Metanephros (tissue), 2 donors: ENCODE data around the gene KIF19.

DNA sequence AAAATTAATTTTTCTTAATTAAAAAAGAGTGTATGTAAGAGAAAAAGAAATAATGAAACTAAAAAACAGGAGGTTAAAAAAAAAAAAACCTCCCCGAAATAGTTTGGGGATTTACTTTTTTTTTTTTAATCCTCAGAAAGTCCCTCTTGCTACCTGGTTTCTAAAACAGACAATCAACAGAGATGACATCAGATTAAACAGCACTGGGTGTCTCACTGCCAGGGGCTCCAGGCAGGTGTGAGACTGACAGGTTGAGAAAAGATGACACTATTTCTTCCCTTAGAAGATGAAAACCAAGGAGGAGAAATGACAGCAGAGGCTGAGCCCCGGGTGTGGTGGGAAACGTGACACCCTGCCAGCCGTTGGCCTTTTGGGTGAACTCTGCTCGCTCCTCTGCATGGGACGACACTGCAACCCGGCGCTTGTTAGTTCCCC is 301.5 kb downstream of the SOX9 start:
- RAMPAGE, long total RNA = no peak

GRCh38 chr17:72476023-72477080 is 355.5 kb downstream of the SOX9 start:
- RAMPAGE, long total RNA = no peak

DNA sequence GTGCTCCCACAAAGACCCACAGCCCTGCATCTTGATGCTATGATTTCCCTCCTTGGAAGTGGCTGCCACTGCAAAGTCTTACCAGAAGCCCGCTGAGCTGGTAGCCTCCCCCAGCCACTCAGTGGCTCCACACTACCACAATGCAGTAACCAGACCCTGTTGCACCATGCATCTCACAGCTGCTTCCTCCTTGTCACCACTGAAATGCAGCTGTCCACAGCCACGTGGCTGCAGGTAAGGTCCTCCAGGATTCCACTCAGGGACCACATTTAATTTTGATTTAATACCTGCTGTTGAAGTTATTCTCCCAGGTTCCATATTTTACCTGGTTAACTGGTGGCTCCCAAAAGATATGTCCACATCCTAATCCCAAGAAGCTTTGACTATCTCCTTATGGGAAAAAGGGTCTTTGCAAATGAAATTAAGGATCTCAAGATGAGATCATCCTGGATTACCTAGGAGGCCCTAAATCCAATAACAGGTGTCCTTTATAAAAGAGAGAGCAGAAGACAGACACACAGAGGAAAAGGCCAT is 358.9 kb downstream of the SOX9 start:
- RAMPAGE, long total RNA = no peak

DNA sequence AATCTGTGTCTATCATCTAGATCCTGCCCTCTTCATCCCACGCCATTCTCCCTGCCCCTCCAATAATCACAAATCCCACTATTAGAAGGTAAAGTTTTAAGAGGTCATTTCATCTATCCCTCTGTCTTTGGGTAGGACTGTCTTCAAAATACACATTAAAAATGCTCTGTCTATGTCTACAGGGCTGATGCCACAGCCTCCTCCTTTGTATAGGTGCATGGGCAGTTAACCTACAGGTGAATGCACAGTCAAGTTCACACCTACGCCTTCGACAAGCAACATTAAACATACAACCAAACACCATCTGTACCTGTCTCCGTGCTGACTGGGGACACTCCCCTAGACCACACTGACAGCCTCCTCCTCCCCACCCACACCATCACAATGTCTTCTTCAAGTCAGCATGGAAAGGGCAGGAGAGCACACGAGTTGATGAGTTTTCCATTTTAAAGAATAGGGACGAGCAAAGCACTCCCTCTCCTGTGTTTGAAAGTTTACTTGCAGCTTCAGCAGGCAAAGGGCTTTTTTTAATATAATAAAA is 367.7 kb downstream of the SOX9 start:
- RAMPAGE, long total RNA = no peak

- RAMPAGE, long total RNA = no peak
These were observed 177.1 kb downstream of the SLC39A11 start for GRCh38 chr17:72915354-72915851.

DNA sequence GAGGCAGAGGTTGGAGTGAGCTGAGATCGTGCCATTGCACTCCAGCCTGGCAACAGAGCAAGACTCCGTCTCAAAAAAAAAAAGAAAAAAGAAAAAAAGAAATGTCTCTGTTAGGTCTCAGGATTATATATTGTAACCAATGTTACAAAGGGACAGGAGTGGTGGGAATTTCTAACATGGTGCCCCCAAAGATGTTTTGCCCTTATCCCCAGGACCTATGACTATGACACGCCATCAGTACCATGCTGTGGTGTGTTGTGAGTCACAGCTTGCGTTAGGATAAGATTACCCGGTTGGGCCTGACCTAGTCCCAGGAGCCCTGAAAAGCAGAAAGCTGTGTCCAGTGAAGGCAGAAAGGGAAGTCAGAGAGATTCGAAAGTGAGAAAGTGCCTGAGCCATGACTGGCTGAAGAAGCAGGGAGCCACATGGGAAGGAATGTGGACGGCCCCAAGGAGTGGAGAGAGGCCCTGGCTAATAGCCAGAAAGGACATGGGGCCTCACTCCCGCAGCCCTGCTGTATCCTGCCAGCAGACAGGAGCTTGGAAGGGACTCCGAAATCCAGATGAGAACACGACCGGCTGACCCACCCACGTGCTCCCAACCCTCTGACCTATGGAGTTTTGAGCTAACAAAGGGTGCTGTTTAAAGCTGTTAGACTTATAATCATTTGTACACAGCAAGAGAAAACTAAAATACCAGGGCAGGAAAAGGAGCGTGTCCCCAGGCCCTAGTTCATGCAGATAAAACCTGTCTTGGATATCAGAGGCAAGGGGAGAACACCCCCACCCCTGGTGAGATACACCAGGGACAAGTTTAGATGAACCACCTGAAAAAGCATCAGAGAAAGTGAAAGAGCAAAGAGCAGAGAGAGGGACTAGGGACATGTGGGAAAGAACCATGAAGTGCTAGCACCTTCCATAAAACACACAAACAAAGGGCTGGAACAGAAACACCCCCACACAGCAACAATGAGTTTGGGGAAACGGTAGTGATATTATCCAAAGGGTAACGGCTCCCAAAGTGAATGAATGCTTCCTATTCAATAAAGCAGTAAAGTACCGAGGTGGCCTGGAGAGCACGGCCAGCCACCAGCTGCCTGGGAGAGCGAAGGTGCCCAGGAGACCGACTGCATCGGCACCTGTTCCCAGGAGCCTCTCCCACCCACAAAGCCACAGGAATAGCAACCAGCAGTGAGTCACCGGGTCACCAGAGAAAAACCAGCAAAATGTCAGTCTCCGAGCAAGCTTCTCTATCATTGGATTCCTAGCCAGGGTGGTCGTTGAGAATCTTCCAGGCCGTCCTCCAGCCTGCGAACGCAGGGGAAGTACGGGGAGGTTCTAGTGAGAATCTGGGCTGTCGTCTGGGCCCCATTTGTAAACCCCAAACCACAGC is 115.2 kb downstream of the SLC39A11 start:
- RAMPAGE, long total RNA = no peak

- RAMPAGE, long total RNA = no peak
These were observed 4.8 kb downstream of the FAM104A start for GRCh38 chr17:73227333-73227834.

- RAMPAGE, long total RNA = no peak
These were observed 4.3 kb downstream of the FAM104A start for GRCh38 chr17:73227835-73228294.

DNA sequence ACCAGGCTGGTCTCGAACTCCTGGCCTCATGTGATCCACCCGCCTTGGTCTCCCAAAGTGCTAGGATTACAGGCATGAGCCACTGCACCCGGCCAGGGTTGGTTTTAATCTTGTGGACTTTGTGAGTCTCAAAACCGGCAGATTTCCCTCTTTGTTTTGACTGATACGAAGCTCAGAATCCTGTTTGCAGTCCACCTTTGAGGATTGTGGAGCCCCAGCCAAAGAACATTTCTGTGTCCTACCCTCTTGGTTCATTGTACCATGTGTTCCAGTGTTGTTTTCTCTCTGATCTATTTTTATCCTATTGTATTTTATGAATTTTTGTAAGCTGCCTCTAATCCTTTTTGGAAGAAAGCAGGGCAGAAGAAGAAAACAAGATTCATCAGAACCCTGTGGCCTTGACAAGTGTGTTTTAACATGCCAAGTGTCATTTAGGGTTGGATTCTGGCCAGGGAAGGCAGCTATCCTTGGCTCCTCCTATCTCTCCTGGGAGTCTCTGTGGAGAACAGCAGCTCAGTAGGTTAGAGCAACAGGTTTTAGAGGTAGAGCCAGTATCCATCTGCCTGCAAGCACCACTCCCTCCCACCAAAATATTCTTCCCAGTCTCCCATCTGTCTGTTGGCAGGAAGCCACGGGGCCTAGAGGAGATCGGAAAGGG is 16.6 kb upstream of the CPSF4L start:
- RAMPAGE, long total RNA = no peak

- RAMPAGE, long total RNA = no peak
These were observed 26.3 kb upstream of the CDC42EP4 start for GRCh38 chr17:73337871-73338793.

GRCh38 chr17:73363819-73364334 is 52.1 kb upstream of the CDC42EP4 start:
- RAMPAGE, long total RNA = no peak

- RAMPAGE, long total RNA = no peak
These were observed 165.1 kb upstream of the CDC42EP4 start for GRCh38 chr17:73476867-73477365.

DNA sequence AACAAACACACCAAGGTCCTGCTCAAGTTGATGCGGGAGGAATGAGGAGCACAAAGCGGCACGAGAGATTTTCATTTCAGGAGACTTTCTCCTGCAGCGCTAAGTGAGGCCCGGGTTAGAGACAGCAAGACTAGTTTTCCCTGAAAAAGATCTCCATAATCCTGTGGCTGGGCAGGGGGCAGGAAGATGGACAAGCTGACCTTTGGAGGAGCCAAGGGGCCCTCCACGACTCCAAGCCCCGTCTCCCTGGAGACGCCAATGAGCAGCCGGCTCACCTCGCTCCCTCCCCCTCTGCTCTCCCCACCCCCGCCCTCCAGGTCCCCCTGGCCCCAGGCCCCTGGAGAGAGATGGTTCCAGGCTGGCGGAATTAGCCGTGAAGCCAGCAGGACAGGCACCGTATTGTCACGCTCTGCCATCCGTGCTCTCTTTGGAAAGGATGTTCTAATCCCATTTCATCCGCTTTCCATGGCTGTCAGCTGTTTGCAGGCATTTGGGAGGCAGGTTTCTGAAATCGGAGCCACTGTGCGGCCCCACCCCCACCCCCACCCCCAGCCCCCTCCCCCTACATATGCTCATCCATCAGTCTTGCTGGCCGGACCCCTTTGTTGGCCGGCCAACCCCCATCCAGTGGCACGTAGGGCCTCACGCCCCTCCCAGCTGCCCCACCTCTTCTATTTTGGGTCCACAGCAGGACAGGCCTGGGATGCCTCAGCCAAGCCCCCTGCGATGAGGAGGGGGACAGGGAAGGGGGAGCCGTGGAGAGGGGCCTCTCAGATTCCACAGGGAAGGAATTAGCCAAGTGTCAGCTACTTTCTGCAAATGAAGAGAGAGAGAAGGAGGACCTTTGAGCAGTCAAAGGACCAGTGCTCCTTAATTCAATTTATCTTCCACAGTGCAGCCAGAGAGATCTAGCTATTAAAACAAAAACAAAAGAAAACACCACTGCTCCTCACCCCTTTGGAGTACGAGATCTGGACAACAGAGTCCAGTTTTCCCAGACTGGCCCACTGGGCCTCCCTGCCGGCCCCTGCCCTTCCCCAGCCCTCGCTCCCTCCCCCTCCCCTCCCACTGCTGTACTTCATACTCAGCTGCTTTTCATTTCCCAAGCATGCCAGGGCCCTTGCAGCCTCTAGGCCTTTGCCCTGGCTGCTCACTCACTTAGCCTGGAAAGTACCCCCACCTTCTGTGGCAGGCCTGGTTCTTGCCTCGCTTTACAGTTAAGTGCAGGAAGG is 30.8 kb downstream of the SDK2 start:
- RAMPAGE, long total RNA = no peak

GRCh38 chr17:73643547-73644156 is 593 bp downstream of the SDK2 start:
- RAMPAGE, long total RNA = no peak

GRCh38 chr17:73751032-73751268 is 106.7 kb upstream of the SDK2 start:
- RAMPAGE, long total RNA = no peak

GRCh38 chr17:73777422-73777710 is 133.1 kb upstream of the SDK2 start:
- RAMPAGE, long total RNA = no peak

- RAMPAGE, long total RNA = no peak
These were observed 2.2 kb downstream of the TTYH2 start for GRCh38 chr17:74215426-74216061.

GRCh38 chr17:74324917-74325567 is 984 bp upstream of the KIF19 start:
- RAMPAGE, long total RNA = no peak

GRCh38 chr17:74325776-74326448 is at the start of gene KIF19:
Gene KIF19 (plus strand): TSS chr17:74326226.
- RAMPAGE, long total RNA = no peak

DNA sequence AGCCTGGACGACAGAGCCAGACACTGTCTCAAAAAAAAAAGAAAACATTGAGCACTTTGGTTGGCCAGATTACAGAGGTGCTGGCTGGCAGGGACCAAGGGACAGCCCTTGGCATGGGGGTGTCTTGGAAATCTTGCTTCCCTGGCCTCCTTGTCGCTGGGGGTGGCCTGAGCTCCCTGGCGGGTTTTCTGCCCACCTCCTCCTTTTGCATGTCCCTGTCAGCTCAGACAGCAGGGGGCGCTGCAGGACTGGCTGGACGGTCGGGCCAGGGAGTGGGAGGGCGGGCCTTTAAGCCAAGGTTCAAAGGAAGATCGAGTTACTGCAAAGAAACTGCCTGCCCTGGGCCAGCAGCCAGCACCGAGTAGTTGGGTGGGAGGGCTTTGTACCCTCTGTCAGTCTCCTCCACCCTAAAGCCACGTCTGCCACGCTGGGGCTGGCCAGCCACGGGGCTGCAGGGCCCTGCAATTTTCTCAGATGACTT is 12.1 kb downstream of the GPR142 start:
- RAMPAGE, long total RNA = no peak